Measurements from ENCODE around the gene IKZF3.

- PRO-cap = no peak
Measured at GRCh38 chr17:39650755-39651183, 13.8 kb downstream of the STARD3 start.

DNA sequence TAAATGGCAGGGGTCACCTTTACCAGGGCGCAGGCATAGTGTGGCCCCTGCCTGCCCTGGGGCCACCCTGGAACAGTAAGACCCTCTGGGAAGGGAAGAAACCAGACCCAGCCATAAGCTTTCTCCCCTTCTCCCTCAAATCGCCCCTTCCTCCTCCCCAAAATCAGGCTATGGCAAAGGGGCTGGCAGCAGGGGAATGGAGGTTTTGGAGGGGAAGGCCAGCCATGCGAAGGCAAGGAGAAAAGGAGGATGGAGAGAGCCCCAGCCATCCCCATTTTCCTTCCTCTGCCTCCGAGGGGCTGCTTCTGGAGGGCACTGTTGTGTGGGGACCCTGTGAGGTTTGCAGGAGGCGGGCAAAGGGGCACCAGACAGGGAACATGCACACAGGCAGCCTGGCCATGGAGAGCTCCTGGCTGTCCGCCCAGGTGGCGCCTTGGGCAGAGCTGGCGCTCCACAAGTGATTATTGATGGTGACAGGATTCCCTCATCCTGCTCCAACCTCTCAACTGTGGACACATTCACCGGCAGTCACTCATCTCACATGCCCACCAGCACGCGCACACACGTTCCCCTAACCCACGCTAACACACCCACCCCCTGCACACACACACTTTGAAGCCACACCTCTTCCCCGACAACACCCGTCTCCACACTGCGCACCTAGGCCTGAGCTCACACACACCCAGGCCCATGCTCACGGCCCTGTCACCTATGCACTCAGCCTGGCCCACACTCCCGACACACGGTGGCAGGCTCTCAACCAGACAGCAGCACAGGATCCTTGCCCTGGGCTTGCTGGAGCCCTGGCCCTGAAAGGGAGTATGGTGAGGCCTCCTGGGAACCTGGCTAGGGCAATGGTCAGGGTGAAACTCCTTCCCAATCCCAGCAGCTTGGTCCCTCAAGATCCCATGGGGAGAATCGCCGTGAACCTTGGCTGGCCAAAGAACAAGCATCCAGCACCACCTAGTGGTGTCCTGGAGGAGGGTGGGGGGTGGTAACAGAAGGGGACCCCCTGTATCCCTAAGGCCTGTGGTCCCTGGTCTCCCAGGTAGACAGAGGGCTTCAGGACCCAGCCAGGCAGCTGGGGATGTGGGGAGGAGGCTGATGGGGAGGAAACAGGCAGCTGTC, 3.5 kb downstream of the PNMT start:
- PRO-cap = no peak

DNA sequence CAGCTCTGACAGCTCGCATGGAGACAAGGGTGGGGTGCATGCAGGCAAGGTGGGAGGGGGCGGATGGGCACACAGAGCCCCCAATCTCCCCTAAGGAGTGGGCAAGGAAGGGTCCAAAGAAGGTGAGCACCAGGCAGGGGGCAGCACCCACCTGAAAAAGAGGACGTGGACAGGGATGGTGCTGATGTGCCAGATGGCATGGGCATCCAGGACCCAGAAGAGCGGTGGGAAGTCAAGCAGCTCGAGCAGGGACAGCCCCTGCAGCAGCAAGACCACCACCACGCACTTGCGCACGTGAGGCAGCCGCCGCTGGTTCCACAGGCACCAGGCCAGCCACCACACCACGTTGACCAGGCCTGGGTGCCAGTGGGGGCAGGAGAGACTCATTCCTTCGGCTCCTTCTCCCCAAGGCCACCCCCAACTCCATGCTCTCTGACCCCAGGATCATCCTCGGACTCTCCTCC, 4.7 kb downstream of the PNMT start:
- PRO-cap = no peak

GRCh38 chr17:39674753-39675406, 6.6 kb downstream of the PNMT start:
- PRO-cap = no peak

DNA sequence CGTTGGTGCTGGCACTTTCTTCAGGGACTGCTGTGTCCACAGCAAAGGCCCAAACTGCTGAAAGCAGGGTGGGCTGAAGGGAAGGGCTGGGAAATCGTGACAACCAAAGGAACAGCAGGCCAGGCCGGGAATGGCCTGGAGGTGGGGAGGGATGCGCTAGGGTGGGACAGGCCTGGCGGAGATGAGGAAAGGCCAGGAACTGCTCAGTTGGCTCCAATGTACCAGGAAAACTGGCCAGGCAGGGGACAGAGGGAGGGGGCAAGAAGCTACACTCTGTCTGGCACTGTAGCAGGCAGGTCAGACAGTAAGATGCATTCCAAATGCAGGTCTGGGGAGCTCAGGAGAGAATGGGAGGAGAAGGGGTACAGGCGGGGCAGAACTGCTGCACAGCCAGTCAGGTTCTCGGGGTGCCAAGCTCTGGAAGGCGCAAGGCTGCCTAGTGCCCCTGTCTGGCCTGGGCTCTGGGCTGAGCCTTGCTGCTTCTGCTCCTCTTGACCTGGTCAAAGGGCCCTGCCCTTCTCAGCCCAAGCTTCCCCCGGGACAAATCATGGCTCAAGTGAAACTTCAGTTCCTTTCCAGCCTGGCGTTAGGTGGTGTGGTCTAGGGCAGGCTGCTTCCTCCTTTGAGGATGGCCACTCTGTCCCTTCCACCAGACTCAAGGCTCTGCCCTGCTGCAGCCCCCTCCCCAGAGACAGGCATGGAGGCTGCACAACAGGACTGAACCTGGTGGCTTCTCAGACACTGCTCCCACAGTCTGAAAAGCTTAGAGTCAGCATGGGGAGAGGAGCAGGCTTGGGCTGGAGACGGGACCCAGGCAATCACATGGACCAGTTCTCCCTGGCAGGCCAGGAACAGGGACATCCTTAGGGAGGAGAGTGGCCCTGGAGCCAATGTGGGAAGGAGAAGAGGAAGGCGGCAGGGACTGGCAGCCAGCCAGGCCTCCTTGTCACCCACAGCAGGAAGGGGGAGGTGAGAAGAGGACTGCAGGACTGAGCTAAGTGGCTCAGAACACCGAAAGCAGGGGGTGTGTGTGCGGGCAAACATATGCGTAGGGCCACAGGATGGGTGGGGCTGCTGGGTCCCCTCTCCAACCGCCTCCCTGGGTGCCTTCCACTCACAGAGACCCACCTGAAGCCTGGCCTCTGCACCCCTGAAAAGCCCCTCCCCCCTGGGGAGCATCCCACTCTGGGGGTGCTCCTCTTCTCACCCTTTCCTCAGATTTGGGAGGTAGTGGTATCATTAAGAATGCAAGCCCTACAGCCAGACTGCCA, 7.6 kb downstream of the PNMT start:
- PRO-cap = no peak

GRCh38 chr17:39688553-39689092, 766 bp upstream of the PGAP3 start:
- PRO-cap = no peak

DNA sequence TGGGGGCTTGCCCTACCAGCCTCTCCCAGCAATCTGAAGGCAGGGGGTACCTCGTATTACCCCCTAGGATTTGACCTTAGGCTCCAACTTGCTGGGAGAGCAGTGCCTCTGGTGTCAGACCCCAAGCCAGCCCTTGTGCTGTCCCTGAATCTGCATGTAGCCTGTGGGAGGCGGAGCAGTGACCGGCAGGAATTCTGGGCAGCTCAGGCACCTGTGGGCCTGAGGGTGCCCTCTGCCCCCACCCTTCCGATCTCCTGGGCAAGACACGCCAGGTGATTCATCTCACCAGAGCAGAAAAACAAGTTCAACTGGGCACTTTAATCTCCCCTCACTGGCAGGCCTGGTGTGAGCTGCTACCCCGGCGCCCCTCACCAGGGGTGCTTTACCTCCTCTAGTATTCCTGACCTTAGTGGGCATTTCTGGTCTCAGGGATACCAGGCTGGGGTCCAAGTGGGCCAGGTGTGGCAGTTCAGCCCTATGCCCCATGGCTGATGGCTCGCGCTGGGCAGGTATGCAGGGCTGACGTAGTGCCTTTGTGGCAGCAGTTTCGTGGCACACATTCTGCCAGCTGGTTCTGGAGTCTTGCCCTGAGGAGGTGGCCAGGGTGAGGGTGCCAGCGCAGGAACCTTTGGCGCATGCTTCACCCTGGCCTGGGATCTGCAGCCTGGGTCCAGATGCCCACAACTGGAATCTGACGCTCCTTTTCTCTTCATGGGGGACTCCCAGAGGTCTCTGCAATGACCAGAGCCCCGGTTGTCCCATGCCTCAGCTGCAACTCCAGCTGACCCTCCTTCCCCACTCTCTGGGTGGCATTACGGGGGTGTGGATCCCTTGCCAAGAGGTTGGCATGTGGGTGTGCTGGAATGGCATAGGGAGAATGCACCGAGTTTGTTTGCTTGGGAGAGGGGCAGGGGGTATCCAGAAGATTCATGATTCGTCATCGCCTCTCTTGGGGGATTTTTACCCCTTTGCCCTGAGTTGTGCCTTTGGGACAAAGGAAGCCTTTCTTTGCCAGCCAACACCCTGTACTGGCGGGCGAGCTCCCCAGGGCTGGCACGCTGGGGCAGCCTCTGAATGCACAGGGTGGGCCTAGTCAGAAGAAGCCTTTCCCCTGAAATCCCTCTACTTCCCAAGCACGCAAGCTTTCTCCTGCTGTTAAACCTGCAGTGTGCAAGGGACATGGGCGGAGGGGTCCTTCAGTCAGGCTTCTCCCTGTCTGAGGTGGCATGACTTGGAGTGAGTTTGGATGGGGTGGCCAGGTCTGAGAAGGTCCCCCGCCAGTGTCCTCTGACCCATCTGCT, 6.3 kb downstream of the ERBB2 start:
- PRO-cap = no peak

DNA sequence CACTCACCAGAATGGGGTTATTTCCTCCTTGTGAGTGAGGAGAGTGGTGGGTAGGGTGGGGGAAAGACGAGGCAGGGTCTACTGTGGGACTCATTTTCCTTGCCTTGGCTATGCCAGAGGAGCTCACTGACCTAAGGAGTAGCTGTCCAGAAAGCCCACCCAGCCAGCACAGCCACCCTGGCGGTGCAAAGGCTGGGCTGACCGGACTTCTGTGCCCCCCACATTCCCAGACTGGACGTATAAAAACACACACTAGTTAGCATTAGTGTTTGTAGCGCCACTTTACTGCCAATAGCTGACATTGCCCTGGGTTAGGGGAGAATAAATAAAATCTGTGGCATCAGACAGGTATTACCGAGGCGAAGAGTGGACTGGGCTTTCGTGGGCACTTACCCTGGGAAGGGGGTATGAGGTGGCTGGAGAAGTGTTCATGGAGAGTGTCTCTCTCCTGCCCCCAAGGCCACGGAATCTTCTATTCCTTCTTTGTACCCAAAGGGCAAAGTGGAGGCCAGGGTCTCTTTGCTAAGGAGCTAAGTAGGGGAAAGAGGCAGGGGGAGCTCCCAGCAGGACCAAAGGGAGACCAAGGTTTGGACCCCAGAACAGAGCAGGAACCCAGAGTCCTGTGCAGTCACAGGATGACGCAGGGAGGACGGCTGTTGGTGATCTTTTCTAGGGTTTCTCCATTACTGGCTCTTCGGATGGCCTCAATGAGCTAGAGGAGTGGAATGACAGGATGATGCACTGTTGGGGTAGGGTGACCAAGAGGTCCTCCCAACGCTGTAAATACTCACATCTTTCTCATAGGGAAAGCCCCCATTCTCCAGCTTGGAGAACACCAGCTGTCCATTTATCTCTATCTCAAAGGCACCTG, 1.2 kb downstream of the MIEN1 start:
- PRO-cap = no peak

DNA sequence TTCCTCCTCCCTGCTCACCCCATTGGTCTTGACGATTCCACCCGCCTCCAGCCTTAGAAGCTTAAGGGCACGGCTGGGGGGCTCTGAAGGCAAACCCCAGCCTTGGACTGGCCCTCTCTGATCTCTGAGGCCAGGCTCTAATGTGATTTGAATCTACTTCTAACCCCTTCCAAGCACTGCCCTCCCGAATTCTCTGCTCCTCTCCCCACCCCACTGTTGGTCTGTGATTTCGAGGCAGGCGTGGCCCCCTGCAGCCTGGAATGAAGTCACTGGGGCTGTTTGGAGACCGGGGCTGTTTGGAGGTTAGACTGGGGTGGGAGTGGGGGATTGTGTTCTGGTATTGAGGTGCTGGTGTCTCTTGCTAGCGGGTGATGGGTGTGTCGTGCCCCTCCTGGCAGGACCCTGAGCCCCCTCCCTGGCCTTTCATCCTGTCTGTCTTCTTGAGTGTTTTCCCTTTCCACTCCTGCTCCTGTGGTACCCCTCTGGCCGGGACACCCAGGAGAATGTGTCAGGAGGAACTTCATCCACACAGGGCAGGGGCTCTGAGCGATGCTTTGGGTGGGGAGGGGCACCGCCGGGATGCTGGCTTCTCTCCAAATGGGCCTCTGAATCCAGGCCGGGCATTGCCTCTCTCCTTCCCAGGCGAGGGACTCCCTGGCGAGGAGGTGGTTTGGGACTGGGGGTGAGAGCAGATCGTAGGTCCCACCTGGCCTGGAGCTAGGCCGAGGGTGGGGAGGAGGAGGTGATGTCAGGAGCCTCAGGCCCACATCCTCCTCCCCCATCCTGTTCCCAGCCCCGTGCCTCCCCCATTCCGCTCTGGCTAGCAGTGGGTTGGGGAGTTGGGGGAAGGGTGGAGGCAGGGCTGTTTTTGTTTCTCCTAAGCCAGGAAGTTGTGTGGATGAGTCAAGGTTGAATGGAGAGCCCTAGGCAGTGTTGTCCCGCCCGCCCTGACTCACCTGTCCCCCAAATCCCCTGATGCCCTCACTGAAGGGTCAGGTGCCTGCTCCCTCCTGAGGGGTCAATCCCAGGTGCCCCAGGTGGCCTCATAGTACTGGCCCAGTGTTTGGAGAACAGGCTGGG, 2.5 kb downstream of the GRB7 start:
- PRO-cap = no peak

DNA sequence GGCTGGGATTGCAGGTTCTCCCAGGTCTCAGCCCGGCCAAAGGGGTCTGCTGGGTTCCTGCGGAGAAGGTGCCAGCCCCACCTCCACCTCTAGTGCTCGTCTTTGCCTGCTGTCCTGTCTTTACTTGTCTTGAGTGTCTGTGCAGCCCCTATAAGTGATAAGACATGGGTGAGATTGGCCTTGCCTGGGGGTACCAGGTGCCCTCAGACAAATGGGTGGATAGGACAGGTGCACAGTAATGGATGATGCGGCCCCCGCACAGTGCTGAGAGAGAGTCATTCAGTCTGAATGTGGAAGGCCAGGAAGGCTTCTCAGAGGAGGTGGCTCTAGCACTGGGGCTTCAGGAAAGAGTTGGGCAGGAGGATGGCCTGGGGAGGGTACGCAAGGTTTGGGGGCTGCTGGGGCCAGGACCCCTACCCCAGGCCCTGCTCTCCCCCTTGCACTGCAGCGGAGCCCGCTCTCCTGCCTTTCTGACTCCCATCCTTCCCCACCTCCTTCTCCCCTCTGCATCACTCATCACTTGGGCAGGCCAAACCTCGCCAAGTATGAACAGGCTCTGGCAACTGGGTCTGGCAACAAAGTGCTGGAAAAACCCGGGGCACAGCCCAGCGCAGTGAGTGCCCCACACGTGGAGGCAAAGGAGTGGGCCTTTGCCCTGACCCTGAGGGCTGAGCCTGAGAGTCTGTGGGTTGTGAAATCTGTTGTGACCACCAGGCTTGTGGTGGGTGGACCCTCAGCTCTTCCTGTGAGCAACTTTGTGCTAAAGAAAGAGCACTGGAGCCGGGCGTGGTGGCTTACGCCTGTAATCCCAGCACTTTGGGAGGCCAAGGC, 3.4 kb downstream of the GRB7 start:
- PRO-cap = no peak

DNA sequence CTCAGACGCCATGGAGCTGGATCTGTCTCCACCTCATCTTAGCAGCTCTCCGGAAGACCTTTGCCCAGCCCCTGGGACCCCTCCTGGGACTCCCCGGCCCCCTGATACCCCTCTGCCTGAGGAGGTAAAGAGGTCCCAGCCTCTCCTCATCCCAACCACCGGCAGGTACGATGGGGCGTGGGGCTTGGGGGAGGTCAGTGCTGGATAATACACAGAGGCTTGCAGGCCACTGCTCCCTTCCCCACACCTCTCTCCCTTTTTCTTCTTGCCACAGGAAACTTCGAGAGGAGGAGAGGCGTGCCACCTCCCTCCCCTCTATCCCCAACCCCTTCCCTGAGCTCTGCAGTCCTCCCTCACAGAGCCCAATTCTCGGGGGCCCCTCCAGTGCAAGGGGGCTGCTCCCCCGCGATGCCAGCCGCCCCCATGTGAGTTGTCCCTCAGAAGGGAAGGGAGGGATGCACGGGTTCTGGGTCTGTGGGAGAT, 4.6 kb downstream of the GRB7 start:
- PRO-cap = no peak

DNA sequence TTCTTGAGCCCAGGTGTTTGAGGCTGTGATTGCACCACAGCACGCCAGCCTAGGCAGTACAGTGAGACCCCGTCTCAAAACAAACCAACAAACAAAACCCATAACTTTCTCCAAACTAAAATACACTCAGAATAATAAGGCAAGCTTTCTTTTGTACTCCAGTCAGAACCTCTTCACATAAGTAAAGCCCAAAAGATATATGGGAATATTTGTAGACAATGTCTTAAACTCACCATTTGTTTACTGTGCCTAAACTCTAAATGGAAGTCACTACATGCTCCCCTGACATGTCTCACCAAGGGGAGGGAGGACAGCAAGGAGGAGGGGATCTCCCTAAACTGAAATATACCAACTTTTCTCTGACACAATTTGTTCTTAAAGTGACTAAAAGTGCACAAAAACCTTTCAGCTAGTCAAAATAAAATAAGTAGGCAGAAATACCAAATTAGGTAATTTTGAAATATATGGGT, 38.5 kb downstream of the GRB7 start:
- PRO-cap = no peak

DNA sequence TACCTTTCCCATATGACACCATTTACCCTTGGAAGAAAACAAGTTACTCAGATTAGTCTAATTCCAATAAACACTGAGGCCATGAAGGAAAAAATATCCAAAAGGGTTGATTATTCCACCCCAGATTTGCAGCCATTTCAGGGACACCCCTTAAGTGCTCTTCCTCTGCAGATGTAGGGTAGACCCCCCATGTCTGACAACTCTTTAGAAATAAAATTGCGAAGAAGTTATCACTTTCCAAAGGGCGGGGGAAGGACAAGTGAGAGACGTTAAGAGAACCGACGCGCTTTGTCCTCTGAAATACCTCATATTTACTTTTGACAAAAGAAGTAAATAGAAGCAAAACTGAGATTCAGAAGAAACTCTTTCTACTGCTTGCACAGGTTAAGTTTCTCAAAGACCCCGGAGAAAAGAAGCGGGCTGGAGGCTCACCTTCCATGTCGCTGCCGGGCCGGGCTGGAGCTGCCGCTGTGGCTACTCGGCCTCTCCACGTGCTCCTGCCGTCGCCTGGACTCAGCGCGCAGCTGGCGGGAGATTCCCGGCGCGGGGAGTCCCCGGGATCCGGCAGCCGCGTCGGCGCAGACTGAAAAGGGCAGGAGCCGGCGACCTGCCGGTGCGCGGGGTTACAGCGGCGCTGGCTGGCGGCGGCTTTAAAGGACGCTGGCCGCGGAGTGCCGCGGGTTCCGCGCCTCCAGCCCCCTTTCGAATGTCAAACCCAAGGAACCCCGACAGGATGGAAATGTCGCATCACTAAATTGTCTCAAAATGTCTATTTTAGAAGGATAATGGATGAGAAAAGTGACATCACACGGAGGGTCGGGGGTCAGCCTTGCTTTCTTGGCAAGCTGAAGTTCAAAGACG, at the start of gene IKZF3:
Gene IKZF3, minus strand, starts transcription at position 625 of the 861 bp plus-strand sequence.
- PRO-cap = no peak

DNA sequence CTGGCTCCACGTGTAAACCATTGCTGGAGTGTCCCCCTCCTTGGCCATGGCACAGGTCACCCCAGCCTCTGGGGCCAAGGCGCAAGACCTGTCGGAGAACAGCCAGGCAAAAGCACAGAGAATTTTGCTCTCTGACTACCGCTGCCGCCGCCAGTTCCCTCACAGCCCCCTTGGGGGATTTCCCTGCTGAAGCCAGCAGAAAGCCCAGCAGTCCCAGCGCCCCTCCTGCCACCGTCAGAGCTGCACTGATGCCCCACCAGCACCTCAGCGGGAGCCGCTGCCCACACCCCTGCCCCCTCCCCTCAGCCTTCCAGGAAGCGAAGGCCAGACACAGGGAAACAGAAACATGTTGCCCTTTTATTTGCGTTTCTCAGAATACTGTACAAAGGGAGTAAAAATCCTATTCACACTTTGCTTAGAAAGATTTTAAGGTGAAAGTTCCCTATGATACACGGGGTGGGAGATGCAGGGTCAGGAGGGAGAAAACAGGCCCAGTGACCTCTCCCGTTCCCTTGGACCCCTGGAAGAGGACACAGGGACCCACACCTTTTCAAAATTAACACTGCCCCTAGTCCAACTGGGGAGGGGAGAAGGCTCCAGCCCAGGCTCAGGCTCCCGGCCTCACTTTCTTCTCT, 2.4 kb upstream of the GSDMB start:
- PRO-cap = no peak

DNA sequence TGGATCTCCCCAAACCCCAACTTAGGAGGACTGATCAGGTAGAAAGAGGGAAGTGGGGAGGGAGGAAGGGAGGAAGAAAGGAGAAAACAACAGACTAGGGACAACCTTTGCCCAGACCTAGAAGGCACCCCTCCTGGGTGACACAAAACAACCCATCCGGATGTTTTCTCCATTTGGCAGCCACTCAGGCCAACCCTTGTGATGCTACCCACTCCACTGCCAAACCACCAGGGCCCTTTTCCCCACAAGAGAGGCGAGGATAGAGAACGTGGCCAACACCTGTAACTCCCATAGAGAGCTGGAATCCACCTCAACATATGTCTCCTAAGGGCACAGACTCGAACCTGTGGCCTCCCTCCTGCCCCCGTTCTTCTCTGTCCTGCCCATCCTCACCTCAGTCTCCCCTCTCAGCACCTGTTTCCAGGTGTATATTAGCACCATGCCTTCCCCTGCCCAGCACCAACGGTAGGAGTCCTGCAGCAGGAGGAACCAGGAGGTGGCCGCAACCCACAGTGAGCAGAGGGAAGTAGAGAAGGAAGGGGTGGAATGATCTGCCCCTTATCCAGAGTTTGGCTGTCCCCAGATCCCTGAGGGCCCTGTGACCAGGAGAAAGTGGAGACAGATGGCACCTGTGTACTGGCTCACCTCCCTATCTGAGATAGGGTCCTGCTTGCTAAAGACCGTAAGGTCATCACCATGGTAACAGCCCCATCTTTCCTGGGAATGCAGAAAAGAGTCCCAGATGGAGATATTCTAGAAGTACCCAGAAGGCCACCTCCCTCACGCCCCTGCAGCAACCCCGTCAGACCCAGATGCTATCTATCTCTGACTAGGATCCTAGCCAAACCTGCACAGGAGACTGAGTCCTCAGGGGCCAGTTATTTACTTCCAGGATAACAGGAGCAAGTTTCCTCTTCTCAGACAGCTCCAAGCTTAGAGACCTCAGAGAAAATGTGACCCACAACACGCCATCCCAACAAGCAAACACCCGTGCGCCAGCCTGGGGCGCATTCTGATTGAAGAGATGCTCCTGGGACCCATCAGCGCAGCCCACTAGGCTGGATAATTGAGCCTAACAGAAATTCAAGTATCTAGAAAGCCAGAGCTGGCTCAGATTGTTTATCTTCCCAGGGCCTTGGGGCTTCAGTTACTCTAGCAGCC, 2.2 kb downstream of the ORMDL3 start:
- PRO-cap = no peak

GRCh38 chr17:39926040-39926334, 1.4 kb downstream of the ORMDL3 start:
- PRO-cap = no peak

- PRO-cap = no peak
Measured at GRCh38 chr17:39948477-39948838, 14.3 kb upstream of the GSDMA start.

DNA sequence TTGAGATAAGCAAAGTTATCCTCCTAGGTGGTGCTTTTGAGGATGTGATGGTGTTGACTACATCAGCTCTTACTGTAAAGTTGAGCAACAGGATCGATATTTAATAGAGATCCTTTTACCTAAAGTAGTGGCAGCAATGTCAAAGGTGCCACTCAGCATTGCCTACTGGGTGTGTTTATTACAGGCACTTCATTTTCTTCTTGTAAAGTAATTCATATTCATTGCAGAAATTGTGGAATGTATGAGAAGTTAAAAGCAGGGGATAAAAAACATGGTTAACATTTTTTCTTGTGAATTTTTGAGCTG, 1.5 kb downstream of the PSMD3 start:
- PRO-cap = no peak

GRCh38 chr17:40021390-40021802, 6.2 kb downstream of the CSF3 start:
- PRO-cap = no peak

- PRO-cap = no peak
Measured at GRCh38 chr17:40056572-40057001, 2.4 kb upstream of the MED24 start.